Vagina (tissue), 1 donor: ENCODE measurements around a stretch of chr19.

DNA sequence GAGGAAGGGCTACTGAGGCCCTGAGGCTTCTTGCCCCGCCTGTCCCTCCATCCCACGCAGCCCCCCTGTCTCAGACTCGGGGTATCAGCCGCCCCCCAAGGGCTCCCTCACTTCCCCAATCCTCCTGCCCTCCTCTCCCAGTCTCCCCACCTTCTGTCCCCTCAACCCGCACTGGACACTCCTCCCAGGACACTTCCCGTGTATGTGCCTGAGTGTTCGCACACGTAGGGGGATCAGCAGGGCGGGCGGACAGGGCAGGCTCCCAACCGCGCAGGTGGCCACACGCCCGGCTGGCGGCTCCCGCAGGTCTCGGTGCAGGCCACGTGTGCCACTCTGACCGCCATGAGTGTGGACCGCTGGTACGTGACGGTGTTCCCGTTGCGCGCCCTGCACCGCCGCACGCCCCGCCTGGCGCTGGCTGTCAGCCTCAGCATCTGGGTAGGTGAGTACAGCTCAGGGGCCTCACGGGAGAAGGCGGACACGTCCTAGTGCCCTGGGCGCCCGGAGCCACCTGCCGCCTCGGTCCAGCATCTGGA, 2.1 kb downstream of the KISS1R start:
- PRO-cap, result no peak
- RAMPAGE, long total RNA, result no peak

GRCh38 chr19:982516-983277, 1.4 kb upstream of the WDR18 start:
- PRO-cap, result no peak
- RAMPAGE, long total RNA, result no peak

GRCh38 chr19:984428-985238, 488 bp downstream of the WDR18 start:
- PRO-cap, result no peak
- RAMPAGE, long total RNA, result no peak

DNA sequence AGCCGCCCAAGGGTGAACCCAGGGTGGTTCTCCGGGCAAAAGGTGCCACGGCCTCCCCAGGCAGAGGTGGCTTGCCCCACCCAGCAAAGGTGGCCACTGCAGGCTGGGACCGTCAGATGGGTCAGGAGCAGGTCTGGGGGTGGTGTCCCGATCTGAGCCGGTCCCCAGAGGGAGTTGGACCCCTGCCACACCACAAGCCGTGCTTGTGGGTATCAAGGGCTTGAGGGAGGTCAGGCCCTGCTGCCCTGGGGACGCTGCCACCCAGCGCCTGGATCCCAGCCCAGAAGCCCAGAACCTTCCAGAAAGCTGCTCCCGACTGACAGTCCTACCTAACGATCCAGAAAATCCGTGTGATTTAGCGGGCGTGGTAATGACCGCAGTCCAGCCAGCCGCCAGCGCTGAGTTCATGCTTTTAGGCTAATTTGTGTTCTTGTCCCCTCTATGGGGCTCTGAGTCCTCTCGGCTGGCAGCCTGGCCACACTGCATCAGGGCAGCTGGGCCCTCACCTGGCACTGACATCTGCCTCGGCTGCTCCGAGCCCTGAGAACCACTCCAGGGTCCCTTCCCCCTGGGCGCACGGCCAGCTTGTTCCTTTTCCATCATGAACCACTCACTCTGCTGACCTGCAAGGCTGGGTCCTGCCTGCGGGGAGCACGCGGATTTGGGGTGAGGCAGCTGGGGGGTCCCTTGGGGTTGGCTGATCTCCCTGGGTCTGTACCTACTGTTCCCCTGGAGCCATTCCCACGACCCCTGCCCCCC, 4.9 kb upstream of the GRIN3B start:
- PRO-cap, result no peak
- RAMPAGE, long total RNA, result no peak

GRCh38 chr19:995916-996997, 4.0 kb upstream of the GRIN3B start:
- PRO-cap, result bidirectional peak, plus-strand start at chr19:996599, minus-strand start at chr19:996459
- RAMPAGE, long total RNA, result no peak

- PRO-cap, result bidirectional peak, plus-strand start at chr19:1021507, minus-strand start at chr19:1021249; unidirectional peak, plus-strand start at chr19:1021754; unidirectional peak, plus-strand start at chr19:1021855
- RAMPAGE, long total RNA, result start-site peak on the plus strand at chr19:1021507-1021522, 45 reads
Measured at GRCh38 chr19:1021451-1021975, 590 bp upstream of the TMEM259 start.

DNA sequence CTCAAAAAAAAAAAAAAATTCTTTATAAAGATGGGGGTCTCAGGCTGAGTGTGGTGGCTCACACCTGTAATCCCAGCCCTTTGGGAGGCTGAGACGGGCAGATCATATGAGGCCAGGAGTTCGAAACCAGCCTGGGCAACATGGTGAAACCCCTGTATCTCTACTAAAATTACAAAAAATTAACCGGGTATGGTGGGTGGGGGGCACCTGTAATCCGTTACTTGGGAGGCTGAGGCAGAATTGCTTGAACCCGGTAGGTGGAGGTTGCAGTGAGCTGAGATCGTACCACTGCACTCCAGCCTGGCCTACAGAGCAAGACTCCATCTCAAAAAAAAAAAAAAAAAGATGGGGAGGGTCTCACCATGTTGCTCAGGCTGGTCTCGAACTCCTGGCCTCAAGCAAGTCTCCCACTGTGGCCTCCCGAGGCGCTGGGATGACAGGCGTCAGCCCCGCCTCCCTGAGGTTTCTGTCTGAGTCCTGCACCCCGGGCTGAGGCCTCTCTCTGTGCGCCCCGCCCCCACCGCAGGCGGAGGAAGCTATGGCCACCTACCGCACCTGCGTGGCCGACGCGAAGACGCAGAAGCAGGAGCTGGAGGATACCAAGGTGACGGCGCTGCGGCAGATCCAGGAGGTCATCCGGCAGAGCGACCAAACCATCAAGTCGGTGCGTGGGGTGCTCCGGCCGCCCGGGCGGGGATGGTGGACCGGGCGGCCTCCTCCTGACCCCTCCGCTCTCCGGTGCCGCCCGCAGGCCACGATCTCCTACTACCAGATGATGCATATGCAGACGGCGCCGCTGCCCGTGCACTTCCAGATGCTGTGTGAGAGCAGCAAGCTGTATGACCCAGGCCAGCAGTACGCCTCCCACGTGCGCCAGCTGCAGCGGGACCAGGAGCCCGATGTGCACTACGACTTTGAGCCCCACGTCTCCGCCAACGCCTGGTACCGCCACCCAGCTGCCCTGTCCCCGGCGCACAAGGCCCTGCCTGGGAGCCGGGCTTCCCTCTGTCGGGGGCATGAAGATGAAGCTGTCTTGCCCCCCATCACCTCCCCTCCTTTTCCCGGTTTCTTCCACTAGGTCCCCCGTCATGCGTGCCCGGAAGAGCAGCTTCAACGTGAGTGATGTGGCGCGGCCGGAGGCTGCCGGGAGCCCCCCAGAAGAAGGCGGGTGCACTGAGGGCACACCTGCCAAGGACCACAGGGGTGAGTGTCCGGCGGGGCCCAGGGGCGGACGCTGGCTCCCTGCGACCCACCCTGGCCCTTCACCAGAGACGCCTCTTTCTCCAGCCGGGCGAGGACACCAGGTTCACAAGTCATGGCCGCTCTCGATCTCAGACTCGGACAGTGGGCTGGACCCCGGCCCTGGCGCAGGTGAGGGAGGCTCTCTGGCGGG, 12.7 kb downstream of the ARHGAP45 start:
- PRO-cap, result no peak
- RAMPAGE, long total RNA, result no peak

GRCh38 chr19:1081337-1082173, 13.6 kb downstream of the POLR2E start:
- PRO-cap, result no peak
- RAMPAGE, long total RNA, result no peak

- PRO-cap, result no peak
- RAMPAGE, long total RNA, result no peak
Measured at GRCh38 chr19:1088149-1088547, 7.0 kb downstream of the POLR2E start.

GRCh38 chr19:1093628-1094328, 1.4 kb downstream of the POLR2E start:
- PRO-cap, result no peak
- RAMPAGE, long total RNA, result no peak

DNA sequence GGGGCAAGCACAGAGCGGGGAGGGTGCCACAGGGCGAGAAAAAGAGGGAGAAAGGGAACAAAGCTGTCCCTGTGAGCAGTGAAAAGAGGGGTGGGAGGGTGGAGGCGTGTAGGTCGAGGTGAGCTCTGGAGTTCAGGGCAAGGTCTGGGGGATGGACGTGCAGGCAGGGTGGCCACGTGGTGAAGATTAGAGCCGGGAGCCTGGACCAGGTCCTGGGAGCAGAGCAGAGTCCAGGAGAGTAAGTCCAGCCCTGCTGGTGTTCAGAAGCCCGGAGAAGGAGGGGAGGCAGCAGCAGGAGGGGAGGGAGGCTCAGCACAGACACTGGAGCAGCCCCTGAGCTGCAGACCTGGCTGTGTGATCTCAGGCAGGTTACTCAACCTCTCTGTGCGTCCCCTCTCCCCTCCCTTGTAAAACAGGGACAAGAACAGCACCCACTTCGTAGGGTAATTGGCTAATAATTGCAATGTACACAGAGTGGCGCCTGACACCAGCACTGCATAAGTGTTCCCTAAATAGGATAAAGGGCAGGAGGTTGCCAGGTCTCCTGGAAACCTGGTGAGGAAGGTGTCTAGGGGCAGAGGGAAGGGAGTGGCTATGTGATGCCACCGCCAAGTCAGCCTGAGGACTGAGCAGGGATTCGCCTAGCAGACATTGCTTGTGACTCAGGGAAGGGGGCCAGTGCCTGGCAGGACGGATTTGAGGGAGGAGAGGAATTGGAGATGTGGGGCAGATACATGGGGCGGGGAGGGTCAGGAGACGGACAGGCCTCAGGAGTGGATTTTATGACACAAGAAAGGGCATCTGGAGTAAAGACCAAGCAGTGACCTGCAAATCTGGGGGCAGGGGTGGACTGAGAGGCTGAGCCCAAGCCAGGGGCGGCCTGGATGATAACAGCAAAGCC, 3.4 kb upstream of the POLR2E start:
- PRO-cap, result no peak
- RAMPAGE, long total RNA, result no peak

DNA sequence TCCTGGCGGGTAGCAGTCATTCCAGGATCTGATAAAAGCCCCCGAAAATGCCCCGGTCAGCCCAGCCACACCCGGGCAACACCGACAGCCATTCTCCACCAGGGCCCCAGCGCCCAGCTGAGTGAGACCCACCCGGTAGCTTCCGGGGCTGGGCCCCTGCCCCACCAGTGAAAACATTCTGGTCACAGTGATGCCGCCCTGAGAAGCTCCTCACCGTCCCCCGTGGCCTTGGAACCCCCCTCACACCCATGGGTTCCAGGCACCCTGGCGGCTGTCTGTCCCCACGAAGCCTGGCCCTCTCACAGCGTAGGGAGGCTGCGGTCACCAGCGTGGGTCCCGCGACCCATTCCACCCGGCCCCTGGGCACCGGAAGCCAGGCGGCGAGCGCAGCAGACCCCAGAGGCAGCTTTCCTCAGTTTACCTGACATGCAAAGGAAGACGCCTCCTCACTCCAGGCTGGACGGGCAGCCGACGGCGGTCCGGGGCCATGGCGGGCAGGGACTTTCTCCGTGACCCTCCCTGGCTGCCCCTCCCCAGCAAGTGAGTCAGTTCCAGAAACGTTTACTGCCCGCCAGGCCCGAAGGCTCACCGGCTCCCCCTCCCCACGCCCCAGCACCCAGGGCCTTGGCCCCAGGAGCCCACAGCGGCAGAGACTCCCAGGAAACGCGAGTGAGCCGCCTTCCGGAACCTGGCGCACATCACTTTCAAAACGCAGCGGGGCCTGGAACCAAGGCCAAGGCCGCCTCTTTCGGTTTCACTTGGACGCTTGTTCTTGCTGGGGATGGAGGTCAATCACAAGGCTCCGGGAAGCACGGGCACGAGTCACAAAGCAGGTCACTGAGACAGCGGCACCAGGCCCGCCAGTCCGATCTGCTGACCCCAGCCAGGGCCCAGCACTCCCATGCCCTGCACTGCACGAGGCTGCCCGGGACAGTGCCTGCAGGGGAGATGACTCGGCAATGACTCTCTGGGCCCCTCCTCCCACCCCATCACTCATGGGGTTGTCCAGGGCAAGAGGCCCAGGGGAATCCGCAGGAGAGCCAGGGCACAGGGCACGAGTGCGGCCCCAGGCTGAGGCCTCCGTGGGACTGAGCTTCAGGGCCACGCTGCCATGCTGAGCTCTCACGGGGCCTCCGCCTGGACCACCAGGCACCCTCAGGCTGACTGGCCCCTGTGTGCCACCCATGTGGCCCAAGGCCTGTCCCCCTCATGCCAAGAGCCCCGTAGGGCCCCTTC, 5.4 kb downstream of the SBNO2 start:
- PRO-cap, result bidirectional peak, plus-strand start at position 757 of the sequence, minus-strand start at position 671 of the sequence; bidirectional peak, plus-strand start at position 1,034 of the sequence, minus-strand start at position 935 of the sequence
- RAMPAGE, long total RNA, result no peak

- PRO-cap, result bidirectional peak, plus-strand start at chr19:1172942, minus-strand start at chr19:1172850
- RAMPAGE, long total RNA, result no peak
Measured at GRCh38 chr19:1172668-1173427, 1.2 kb downstream of the SBNO2 start.

DNA sequence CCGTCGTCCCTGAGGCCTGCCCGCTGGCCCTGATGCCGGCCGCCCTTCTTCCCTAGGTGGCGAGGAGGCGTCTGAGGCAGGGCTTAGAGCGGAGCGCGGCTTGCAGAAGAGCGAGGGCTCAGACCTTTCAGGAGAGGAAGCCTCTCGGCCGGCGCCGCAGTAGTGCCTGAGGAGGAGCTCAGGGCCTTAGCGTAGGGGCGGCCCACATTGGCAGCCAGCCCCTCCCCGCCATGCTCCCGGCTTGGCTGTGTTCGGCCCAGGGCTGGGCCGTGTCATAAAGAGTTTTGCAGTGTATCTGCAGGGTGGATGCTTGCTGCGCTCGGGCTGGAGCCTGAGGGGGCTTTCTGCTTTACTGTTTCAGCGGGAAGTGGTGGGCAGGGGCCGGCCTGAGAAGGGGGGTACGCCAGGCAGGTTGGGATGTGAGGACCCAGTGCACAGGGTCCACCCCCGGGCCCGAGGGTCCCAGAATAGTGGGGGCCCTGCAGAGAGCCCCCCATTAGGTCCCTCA, 14.2 kb downstream of the CBARP start:
- PRO-cap, result no peak
- RAMPAGE, long total RNA, result no peak

DNA sequence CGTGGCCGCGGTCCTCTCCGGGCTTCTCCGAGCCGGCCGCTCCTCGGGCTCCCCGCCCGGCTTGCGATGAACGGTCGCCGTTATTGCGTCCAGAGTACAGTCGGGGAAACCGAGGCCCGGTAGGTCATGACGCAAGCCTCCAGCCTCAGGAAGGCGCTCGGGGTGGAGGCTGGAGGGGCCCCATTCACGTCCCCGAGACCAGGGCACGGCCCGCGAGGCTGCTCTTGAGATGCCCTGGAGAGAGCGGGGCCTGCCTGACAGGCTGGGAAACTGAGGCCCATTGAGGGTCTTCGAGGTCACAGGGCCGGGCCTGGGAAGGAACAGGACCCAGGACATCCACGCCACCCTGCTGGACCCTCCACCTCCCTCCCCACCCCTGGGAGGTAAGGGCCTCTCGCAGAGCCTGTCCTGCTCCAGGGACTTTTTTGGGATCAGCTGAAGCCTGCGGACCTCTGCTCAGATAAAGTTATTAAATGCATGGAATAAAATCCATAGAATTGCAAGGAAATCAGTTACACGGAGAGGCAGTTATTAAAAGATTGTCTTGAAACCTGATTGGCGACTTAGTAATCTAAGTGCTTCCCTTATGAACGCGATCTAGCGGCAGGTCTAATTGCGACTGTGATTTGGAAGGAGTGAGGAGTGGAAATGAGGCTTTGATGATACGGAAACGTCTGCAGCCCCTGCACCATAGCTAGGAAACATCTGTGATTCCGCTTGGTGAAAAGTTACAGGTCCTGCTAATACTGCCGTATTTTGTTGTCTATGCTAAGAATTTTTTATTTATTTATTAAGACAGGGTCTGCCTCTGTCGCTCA, 540 bp downstream of the NDUFS7 start:
- PRO-cap, result no peak
- RAMPAGE, long total RNA, result no peak

DNA sequence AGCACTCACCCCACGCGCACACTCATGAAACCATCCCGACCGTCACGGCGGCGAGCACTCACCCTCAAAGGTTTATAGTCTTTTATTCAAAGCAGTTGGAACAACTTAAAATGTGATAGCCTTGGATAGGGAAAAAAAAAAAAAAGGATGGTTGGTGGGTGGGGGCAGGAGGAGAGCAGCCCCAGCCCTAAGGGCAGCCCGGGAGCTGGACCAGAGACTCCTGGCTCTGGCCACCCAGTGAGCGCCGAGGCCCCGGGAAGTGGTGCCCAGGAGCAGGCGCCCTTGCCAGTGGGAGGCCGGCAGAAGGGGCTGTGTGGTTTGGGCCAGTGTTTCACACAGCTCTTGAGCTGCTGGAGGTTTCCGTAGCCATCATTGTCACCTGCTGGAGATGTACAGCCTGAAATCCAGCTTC, 13.0 kb downstream of the DAZAP1 start:
- PRO-cap, result no peak
- RAMPAGE, long total RNA, result no peak

- PRO-cap, result no peak
- RAMPAGE, long total RNA, result no peak
Measured at GRCh38 chr19:1424465-1424631, 13.8 kb upstream of the RPS15 start.

- PRO-cap, result no peak
- RAMPAGE, long total RNA, result no peak
Measured at GRCh38 chr19:1524185-1524592, 312 bp downstream of the PLK5 start.

DNA sequence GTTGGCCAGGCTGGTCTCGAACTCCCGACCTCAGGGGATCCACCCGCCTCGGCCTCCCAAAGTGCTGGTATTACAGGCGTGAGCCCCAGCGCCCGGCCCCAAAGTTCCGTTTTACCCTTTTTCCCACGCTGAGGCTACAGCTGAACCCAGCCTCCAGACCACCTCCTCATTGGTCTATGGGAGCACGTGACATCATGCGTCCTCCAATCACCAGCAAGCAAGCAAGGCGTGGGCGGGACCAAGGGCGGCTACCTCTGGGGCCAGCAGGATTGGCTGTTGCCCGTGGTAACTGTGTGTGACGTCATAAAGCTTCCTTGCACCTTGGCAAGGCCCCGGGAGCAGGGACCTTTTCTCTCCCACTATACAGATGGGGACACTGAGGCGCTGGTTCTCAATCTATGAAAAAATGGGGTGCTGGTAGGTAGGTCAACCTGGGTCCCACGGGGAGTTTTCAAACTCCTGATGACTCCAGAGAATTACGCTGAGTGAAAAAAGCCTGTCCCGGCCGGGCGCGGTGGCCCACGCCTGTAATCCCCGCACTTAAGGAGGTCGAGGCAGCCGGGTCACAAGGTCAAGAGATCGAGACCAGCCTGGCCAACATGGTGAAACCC, 18.8 kb downstream of the PLK5 start:
- PRO-cap, result no peak
- RAMPAGE, long total RNA, result no peak

DNA sequence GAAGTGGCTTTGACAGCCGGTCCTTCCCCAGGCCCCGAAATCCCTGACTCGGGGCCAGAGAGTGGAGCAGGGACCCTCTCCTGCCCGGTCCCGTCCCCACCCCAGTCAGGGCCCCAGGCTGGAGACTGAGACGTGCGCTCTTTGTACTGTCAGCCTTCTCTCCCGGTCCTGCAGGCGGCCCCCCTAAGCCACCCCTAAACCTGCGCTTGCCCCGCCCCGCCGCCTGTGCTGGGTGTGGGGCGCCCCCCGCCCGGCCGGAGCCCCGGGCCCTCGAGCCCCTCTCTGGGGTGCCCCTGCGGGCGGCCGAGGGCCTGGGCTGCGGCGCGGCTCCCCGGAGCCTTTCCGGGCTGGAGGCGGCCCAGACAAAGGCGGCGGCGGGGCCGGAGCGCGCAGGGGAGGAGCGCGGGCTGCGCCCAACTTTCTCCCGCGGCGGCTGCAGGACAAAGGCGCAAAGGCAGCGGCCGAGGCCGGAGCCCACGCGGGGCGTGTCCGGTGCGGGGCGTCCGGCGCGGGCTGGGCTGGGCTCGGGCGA, 1.2 kb downstream of the MEX3D start:
- PRO-cap, result bidirectional peak, plus-strand start at position 226 of the sequence, minus-strand start at position 161 of the sequence; unidirectional peak, minus-strand start at position 437 of the sequence; bidirectional peak, plus-strand start at position 443 of the sequence, minus-strand start at position 437 of the sequence
- RAMPAGE, long total RNA, result no peak